ENCODE data around the genes PNLIPRP3, PNLIP and SLC18A2.

DNA sequence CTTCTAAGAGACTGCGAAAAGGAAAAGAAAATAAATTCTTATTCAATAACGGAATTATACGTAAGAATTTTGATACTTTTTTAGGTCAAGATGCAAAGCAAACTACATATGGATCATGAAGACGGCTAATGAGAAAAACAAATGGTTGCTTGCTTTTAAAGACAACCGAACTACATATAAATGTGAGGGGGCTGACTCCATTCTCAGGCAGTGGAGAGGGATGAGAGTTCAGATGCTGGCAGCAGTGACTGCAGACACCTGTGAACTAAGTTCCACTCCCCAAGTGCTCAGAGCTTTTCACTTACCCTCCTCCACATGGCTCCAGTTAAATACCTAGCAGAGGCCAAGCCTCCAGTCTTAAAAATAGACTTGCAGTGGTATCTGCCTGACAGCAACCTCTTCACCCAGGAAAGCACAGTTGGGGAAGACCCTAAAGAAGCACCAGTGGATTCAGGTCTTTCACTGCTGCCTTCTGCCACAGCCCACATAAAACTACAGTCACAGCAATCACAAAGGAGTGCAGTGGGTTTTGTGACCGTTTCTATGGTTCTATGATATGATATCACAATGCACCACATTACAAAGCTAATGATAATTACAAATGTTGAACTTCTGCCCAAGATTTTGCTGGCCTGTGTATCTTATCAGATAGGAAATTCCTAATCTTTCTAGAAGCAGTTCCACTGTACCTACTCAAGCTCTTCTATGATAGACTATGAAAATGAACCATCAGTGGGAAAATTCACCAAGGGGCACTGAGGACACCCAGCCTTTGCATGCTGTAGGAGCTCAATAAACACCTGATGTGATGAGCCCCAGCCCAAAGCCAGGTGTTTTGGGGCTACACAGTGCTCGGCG lies 3.2 kb upstream of the ABLIM1 start:
- PRO-cap = no peak
- RAMPAGE, long total RNA, 2 experiments = no peak in any of the 2 experiments

DNA sequence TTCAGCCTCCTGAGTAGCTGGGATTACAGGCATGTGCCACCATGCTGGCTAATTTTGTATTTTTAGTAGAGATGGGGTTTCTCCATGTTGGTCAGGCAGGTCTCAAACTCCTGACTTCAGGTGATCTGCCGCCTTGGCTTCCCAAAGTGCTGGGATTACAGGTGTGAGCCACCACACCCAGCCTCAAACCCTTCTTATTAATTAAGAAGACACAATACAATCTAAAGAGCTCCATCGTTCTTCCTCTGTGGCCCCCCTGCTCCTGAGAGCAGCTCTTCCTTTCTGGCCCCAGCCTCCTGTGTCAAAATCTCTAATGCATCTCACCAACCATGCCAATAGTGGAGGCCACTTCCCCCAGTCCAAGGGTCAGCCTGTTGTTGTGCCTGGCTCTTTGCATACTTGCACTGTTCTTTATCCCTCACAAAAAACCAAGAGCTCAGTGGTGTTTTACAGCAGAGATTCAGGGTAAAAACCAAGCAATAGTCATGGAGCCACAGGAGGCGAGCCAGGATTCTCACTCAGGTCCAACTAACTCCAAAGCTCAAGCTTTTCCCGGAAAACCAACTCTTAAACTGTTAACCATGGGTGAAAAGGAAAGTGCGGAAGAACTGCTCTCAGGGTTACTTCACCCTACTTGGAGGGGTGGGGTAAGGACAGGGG lies 190.3 kb downstream of the GFRA1 start:
- PRO-cap = no peak
- RAMPAGE, long total RNA, 2 experiments = no peak in any of the 2 experiments

GRCh38 chr10:116427658-116428214 lies at the start of gene PNLIPRP3:
PNLIPRP3 (plus strand) TSS chr10:116427847.
- PRO-cap = no peak
- RAMPAGE, long total RNA, 2 experiments = no peak in any of the 2 experiments

- PRO-cap = no peak
- RAMPAGE, long total RNA, 2 experiments = no peak in any of the 2 experiments
Observed at GRCh38 chr10:116545696-116546087, at the start of gene PNLIP. PNLIP (plus strand) TSS chr10:116545931.

DNA sequence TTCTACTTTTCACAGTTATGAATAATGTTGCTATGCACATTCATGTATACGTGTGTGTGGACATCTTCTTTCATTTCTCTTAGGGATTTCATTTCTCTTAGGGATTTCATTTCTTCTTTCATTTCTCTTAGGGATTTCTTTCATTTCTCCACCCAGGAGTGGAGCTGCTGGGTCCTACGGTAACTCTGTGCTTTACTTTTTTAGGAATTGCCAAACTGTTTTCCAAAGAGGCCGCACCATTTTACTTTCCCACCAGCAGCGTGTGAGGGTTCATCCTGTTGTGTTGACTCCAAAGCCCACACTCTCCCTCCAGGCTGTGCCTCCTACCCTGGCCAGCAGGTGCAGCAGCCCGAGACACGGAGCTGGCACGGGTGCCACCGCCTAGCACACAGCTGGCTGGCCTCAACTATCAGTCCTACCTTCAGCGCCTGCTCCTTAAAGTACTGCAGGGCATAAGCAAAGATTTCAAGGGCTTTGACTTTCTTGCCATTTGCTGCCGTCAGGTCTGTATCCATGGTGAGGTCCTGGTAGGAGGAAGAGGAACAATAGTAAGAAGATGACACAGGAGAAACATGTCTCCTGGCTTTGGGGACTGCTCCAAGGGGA lies 28.6 kb upstream of the C10orf82 start:
- PRO-cap = no peak
- RAMPAGE, long total RNA, 2 experiments = no peak in any of the 2 experiments

GRCh38 chr10:116741779-116742387 lies 483 bp downstream of the HSPA12A start:
- PRO-cap = no peak
- RAMPAGE, long total RNA, 2 experiments = no peak in any of the 2 experiments

DNA sequence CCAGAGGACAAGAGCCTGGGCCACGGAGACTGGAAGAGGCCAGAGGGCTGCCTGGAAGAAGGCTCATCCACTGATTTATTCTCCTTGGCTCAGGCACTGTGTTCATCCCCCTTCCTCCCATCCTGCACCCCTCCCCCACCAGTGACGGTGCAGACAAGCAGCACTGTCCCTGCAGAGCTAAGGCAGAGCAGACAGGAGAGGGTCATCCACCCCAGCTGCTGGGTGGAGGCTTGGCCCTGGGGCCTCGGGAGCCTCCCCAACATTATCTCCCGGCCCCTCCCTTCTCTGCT lies 24.8 kb upstream of the HSPA12A start:
- PRO-cap = no peak
- RAMPAGE, long total RNA, 2 experiments = no peak in any of the 2 experiments

DNA sequence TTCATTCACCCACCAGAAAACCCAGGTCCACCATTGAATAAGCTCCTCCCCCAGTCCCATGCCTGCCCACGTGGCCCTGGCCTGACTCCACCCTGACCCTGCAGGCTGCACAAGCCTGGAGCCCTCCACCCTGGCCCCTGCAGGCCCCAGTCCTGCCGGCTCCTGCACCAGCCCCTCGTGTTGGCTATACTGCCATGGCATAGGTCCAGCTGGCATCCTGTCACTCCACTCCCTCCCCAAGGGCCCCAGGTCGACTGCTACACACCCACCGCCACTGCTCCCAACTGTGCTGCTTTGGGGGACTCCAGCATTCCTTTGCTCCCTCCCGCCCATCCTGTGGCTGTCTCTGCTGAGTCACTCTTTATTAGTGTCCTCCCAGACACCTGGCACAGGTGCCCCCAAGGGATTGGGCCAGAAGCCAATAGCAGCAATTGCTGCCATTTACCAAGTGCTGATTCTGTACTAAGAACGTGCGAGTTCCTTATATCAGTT lies 32.4 kb upstream of the HSPA12A start:
- PRO-cap = no peak
- RAMPAGE, long total RNA, 2 experiments = no peak in any of the 2 experiments

DNA sequence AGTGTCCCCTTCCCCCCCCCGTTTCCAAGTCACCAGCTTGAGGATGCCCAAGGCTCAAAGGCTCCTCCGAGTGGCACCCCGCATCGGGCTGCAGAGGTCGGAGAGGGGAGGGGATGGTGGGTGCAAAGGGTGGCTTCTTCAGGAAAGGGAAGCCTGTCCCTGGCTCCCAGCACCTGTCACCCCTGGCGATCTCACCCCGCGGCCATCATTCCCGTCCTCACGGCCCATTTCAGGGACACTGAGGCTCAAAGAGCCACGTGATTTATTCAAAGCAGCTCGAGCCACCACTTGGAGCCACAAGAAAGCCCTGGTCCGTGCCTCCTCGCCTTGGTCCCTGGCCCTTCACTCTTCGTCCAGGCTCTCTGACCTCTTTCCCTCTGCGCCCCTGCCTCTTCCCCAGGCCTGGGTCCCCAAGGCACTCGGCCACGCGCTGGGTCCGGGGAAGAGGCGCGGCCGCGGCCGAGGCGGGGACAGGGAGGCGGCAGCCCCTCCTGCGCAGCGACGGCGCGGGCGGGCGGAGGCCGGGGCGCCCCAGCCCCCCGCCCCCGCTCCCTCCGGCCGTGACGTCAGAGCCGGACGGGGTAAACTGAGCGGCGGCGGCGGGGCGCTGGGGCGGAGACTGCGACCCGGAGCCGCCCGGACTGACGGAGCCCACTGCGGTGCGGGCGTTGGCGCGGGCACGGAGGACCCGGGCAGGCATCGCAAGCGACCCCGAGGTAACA lies at the start of gene SLC18A2:
SLC18A2 (plus strand) TSS at position 610 of the 722 bp plus-strand sequence.
- PRO-cap = no peak
- RAMPAGE, long total RNA, 2 experiments = no peak in any of the 2 experiments

DNA sequence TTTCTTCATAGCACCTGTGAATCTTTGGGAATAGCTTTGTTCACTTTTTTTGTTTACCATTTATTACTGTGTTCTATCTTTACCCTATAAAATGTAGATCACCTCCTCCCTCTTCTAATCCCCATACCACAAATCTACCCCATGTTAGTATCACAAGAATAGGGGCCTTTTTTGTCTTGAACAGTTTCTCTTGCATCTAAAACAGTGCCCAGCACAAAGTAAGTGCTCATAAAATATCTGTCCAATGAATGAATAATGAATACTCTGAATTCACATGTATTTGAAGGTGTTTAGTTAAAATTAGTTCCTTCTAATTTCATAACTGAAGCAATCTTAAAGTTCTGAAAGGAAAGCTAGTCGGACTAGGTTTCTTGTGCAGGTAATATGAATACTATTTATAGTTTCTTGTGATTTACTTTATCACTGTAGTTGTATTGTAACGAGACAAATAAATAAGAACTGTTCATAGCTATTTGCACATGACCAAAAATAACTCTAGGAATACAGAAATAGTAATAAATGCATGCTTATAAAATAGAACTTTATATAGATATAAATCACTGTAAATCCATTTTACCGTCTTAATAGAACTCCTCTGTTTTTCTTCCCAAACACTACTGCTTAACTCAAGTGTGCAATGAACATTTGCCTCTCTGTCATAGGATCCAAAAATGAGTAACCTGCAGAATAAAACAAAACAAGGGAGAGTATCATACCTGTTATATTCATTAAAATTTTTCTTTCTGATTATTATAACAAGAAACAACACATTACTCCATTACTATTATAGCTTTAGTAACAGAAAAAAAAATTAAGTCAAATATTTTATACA lies 56.7 kb downstream of the PDZD8 start:
- PRO-cap = no peak
- RAMPAGE, long total RNA, 2 experiments = no peak in any of the 2 experiments

GRCh38 chr10:117376225-117376424 lies 885 bp upstream of the PDZD8 start:
- PRO-cap = no peak
- RAMPAGE, long total RNA, 2 experiments = no peak in any of the 2 experiments

GRCh38 chr10:117533403-117533867 lies 9.1 kb upstream of the EMX2 start:
- PRO-cap = no peak
- RAMPAGE, long total RNA, 2 experiments = no peak in any of the 2 experiments

- PRO-cap = no peak
- RAMPAGE, long total RNA, 2 experiments = no peak in any of the 2 experiments
Observed at GRCh38 chr10:117551310-117551902, 8.9 kb downstream of the EMX2 start.

GRCh38 chr10:117553177-117554195 lies 10.9 kb downstream of the EMX2 start:
- PRO-cap = no peak
- RAMPAGE, long total RNA, 2 experiments = no peak in any of the 2 experiments

DNA sequence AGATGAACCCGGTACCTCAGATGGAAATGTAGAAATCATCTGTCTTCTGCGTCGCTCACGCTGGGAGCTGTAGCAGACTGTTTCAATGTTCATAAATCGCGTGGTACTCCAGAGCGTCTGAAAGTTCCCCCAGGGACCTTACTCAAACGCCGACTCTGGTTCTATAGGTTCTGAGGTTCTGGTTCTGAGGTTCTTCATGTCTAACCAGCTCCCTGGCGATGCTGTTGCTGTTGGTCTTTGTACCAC lies 208.0 kb downstream of the RAB11FIP2 start:
- PRO-cap = no peak
- RAMPAGE, long total RNA, 2 experiments = no peak in any of the 2 experiments

- PRO-cap = no peak
- RAMPAGE, long total RNA, 2 experiments = no peak in any of the 2 experiments
Observed at GRCh38 chr10:118209261-118209806, 132.8 kb downstream of the FAM204A start.

DNA sequence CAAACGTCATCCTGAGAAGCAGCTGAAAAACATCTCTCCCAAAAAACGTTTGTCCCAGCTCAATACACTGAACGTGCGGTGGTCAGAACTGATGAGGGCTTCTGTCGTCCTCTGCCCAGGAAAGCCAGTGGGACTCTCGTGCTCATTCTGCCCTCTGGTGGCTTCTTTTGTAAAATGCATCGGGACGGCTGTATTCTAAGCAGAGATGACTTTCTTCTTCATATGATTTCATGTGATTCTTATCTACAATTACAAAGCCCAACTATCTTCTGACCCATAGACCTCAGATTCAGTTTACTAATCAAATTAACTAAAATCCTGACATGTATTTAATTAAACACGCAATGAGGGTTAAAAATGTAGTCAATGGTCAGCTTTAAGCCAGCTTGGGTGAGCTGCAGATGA lies 117.5 kb upstream of the FAM204A start:
- PRO-cap = no peak
- RAMPAGE, long total RNA, 2 experiments = no peak in any of the 2 experiments

DNA sequence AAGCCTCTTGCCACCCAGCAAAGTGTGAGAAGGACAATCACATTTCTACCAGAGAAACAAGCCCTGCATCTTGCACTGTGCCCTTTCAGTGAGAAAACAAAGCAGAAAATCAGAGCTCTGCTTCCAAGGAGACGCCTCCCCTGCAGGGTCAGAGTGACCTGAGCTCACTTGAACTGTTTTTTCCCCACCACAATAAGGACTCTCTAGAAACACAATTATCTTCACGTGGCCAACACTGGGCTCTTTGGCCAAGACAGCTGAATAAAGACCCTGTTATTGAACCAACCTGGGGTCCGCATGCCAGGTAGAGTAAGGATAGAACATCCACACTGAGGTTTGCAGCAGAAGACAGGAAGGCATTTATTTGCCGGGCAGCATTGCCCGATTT lies 30.1 kb upstream of the PRLHR start:
- PRO-cap = no peak
- RAMPAGE, long total RNA, 2 experiments = no peak in any of the 2 experiments

- PRO-cap = no peak
- RAMPAGE, long total RNA, 2 experiments = no peak in any of the 2 experiments
Observed at GRCh38 chr10:118659356-118659802, 63.9 kb upstream of the PRLHR start.

- PRO-cap = no peak
- RAMPAGE, long total RNA, 2 experiments = no peak in any of the 2 experiments
Observed at GRCh38 chr10:118759848-118760252, 5.1 kb upstream of the CACUL1 start.

Data from breast epithelium (tissue), 2 donors.